ENCODE measurements around the gene RER1.

GRCh38 chr1:1943562-1943786 is 24.4 kb upstream of the TMEM52 start:
- RRBS, result 100% methylated on average over 1 of the region's 6 CpGs

DNA sequence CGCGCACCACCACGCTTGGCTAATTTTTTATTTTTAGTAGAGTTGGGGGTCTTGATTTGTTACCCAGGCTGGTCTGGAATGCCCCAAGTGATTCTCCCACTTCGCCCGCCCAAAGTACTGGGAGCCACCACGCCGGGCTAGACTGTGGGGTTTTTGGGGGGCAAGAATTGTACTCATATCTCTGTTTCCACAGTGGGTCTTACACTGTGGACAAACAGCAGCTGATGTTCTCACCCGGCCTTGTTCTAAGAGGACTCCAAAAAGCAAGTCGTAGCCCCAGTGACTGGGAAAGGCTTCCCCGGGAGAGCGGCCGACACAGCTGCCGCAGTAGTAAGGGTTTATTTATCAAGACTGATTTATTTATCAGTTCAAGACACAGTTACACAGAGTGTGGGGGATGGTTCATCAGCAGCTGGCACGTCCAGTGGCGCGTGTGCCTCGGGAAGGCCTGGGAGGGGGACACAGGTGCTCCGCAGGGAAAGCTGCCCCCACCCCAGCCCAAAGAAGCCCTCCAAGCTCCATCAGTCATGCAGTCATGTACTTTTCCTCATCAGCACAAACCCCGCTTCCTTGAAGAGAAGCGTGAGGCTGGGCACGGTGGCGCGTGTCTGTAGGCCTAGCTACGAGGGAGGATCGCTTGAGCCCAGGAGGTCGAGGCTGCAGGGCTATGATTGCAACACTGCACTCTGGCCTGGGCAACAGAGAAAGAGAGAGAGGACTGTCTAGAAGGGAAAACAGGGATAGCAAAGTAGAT is 53.0 kb downstream of the PRKCZ start:
- RRBS, result 64% methylated on average over 3 of the region's 26 CpGs

DNA sequence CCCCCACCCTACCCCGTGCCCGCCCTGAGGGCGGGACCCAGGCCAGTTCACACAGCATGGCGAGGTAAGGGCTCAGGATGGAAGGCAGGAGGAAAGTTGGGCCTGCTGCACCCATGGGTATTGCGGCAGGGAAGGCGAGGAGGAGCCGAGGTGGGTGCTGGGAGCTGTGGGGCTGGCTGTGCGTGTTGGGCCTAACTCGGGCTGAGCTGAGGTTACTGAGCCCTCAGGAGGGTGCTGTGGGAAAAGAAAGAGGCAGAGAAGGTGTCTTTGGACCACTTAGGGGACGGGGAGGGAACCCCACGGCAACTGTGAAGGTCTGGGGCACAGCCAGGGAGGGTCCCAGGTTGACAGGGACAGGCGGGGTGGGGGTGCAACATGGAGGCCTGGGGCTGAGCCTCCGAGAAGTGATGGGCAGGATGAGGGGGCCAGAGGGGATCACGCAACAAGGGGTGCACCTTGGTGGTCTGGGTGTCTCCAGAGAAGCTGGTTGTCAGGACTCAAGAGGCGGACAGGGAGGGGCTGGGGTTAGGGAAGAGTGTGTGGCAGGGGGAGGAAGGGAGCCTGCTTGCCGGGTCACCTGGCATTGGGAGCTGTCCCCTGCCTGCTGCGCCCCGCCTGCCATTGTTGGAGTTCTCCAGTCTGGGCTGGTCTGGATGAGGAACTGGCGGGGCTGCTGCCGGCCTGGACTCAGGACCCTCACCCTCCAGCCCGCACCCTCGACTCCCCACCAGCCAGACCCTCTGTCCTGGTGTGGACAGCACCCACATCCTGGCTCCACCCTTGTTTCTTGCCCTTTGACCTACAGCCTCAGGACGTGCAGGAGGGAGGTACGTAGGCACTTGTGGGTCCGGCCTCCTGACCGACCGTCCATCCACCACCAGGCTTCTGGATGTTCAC is 61.0 kb downstream of the PRKCZ start:
- RRBS, result no CpG with 5 or more reads among the region's 27 CpGs

- RRBS, result no CpG with 5 or more reads among the region's 26 CpGs
These were observed 369 bp downstream of the FAAP20 start for GRCh38 chr1:2194233-2194573.

- RRBS, result no CpG with 5 or more reads among the region's 18 CpGs
These were observed 13.4 kb upstream of the SKI start for GRCh38 chr1:2214582-2215170.

- RRBS, result 83% methylated on average over 3 of the region's 32 CpGs
These were observed 3.7 kb downstream of the SKI start for GRCh38 chr1:2231559-2232411.

DNA sequence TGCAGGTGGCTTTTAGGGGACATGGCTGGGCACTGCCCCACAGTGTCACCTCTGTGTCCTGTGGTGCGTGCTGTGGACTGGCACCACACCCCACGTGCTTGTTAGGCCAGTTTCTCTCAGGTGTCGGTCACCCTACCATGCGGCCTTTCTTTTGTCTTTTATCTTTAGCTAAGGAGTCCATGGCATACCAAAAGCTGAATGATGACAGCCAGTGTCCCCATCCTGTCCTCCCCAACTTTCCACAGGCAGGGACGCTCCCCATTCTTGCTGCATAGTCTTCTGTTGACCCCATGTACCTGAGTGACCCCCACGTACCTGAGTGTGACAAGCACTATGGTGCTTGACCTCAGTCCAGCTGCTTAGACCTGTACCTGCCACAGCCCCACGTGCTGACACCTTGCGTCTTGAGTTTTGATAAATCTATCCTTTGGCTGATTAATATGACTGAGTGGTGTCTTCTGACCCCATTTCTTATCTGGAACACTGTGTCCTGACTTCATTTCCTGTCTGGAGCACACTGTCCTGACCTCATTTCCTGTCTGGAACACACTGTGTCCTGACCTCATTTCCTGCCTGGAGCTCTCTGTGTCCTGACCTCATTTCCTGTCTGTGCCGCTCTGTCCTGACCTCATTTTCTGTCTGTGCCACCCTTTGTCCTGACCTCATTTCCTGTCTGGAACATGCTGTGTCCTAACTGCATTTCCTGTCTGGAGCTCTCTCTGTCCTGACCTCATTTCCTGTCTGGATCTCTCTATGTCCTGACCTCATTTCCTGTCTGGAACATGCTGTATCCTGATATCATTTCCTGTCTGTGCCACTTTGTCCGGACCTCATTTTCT is 27.0 kb downstream of the SKI start:
- RRBS, result 100% methylated on average over 1 of the region's 10 CpGs

- RRBS, result no CpG with 5 or more reads among the region's 11 CpGs
These were observed 37.9 kb downstream of the SKI start for GRCh38 chr1:2265834-2266571.

DNA sequence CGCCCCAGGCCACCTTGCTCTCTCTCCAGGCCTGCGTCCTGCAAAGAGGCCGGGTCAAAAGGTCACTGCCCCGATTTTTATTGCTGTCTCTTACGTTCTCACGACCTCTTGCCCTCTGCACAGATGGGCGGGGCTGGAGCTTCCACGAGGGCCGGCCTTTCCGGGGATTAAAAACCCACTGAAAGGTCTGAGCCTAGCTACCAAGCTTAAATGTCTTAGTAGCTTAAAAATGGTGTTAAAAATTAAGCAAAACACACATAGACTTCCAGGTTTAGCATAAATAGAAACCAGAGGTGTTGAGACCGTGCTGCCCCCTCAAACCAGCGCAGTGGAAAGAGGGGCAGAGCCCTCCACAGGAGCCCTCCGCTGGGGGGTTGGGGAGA is 43.9 kb downstream of the SKI start:
- RRBS, result no CpG with 5 or more reads among the region's 13 CpGs

DNA sequence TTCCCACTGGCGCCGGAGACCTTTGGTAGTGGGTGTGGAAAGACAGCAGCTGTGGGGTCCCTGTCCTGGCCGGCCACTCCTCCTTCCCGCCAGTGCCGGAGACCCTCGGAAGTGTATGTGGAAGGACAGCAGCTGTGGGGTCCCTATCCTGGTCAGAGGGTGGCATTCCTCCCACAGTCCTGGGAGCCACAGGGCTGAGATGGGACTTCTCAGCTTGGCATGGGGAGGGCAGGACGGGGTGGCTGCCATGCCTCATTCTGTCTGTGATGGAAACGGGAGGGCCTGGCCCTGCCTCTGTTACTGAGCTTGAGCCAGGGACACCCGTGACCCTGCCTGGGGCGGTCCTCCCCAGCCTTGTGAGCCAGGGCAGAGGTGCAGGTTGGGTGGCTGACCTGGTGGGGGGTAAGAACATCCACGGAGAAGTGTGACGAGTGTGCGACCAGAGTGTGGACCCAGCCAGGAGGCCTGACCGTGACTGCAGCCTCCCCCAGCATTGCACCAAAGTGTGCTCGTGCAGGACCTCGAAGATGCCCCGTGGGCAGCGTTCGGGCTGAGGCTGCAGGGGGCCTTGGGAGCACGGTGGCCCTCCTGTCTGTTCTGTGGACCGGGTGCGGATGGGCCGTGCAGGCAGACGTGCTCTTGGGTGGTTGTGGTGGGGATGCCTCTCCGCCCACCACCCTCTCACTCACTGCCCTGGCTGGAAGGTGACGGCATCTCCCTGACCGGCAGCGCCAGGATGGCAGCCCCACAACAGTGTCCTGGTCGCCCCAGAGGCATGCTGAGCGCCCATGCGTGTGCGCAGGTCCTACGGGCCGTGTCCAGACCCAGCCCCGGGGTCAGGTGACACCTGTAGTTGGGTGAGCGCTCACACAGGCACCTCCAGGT is 45.4 kb downstream of the SKI start:
- RRBS, result 97% methylated on average over 3 of the region's 36 CpGs

DNA sequence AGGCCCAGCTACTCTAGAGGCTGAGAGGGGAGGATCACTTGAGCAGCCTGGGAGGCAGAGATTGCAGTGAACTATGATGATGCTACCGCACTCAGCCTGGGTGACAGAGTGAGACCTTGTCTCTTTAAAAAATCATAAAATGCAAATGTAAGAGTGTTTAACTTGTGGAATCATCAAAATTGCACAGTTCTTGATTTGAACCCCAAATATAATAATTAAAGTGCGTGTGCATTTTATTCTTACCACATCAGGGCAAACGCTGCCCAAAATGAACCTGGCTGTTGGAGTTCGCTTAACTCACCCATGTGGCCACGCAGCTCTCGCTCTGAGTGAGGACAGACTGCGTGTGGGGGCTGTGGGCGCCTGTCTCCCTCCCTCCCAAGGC is 58.2 kb downstream of the SKI start:
- RRBS, result no CpG with 5 or more reads among the region's 8 CpGs

- RRBS, result no CpG with 5 or more reads among the region's 30 CpGs
These were observed 64.3 kb downstream of the SKI start for GRCh38 chr1:2292071-2293129.

- RRBS, result no CpG with 5 or more reads among the region's 18 CpGs
These were observed 79.5 kb downstream of the SKI start for GRCh38 chr1:2307568-2308028.

DNA sequence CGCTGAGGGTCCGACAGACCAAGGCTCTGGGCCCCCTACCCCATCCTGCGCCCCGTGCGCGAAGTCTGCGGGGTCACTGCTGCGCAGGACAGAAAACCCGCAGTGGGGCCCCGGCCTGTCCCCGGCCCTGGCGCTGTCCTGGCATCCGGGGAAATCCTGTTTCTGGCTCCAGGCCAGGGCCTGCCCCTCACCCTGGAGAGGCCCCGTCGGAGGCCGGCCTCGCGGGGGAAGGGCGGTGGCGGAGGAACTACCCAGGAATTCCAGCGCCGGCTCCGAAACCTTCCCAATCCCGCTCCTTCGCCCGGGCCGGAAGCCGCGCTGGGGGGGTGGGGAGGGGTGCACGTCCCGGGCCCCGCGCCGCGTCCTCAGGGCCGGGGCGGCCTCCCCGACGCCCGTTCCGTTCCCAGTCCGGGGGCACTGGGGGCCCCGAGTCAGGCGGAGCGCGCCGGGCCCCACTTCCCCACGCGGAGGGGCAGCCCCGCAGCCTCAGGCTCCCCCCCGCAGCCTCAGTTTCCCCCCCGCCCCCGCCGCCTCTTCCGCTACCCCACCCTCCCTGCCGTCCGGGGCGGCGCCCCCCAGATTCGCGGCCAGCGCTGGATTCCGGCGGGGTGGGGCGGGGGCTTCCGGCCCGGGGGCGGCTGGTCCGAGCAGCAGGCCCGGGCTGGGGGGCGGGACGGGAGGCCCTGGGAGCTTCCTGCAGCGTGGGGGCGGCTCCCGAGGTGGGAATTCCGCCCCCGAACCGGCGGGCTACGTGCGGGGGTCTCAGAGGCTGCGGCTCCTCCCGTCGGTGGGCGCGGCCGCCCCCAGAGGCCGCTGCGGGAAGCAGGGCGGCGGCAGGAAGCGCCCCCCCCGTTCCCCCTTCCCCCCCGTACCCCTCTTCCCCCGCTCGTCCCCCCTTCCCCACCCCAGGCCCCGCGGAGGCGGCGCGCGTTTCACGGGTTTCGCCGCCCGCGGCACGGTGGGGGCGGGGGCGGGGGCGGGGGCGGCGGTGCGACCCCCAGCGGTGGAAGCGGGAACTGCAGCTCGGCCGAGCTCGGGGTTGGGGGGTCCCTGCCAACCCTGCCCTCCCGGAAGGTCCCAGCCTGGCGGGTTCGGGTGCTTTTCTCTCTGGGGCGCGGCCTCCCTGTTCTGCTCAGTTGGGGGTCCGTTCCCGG is 76.7 kb downstream of the MORN1 start:
- RRBS, result 16% methylated on average over 45 of the region's 126 CpGs

DNA sequence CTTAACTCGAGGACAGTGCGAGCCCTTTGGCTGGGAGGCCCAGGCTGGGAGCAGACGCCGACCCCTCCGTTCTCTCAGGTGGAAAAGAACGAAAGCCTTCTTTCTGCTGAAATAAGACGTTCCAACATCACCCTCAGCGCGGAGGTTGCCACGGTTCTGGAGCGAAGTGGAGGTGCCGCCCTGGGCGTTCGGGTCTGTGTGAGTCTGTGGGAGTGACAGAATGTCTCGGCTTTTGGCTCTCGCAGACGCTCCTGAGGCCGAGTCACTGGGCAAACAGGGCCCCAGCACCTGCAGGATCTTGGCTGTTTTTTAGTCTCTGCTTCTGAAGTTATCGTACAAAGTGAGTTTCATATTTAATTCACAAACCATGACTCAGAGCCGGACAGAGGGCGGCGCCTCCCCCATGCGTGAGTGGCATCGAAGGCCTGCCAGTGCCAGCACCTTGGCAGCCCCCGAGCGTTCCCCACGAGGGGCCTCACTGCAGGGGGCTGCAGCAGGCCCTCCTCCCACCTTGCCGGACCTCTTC is 56.6 kb downstream of the MORN1 start:
- RRBS, result no CpG with 5 or more reads among the region's 28 CpGs

DNA sequence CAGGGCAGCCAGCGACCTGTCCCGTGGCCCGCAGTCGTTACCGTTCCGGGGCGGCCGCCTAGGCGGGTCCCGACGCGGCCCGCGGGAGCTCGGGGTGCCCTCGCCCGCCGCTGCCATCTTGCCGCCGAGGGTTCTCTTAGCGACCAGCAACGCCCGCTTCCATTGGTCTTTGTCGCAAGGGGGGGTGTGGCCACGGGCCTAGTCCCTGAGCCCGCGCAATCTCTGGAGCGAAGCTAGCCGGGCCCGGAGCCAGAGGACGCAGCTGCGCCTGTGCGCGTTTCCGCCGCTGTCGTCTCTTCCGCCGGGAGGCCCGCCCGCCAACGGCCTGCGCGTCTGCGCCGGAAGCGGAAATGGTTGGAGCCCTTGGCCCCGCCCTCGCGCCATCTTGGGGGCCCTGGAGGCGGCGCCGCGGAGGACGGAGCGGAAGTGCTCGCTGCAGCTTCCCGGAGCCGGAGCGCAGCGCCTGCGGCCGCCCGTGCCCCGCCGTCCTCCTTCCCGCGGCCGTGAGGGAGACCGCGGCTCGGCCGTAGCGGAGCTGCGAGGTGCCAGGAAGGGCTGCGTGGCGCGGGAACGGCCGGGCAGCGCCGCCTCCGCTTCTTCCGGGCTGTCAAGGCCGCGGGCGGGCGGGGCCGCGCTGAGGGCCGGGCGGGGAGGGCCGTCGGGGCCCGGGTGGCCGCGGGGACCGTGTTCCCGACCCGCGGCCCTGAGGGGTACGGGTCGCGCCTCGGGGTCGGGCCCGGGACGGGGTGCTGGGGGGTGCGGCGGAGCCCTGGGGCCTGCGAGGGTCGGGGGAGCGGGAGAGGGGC is at the start of gene RER1:
Gene RER1, plus strand, starts transcription at position 425 of the 806 bp plus-strand sequence.
- RRBS, result 3% methylated on average over 50 of the region's 113 CpGs

DNA sequence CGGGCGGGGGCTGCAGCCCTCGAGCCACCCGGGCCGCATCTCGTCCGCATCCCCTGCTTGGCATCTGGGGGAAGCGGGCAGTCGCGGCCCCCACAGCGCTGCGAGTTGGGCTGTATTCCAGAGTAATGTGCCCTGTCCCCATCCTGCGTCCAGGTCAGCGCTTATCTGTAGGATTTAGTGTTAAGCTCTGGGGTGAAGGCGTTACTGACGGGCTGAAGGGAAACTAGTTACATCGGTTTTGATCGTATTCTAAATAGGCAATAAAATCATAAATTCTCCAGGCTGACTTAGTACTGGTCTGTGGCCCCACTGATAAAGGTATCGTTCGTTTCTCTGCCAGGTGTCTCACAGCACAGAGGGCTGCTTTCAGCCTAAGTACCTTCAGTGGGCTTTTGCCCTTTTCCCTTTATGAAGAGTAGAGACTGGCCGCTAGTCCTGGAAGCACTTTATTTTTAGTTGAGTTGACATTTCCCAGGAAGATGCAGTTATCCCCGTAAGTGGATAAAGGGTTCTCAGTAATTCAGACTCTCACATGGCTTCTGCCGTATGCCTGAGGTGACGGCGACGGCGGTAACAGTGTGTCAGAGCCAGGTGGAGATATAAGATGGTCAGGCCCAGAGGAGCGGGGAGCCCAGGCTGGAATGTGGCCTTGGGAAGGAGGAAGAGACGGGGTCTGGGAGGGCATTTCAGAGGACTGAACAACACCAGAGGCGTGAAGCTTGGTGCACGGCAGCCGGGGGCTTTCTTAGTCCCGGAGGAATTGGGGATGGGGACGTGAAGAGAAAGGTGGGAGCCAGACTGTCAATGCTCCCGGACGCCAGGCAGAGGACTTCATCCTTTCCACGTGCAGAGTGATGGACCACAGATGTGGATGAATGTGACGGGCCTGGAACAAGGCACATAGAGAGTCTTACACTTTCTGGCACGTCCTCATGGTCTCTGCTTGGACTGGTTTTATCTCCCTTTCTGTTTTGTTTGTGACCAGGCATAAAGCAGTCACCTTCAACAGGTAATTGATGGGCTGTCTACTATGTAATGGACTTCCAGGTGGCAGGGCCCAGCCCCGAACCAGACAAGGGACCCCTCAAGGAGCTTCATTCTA is 933 bp downstream of the RER1 start:
- RRBS, result 11% methylated on average over 4 of the region's 40 CpGs

- RRBS, result no CpG with 5 or more reads among the region's 25 CpGs
These were observed 2.1 kb downstream of the RER1 start for GRCh38 chr1:2393325-2394581.

- RRBS, result 60% methylated on average over 10 of the region's 32 CpGs
These were observed 3.2 kb upstream of the PEX10 start for GRCh38 chr1:2415355-2416211.

GRCh38 chr1:2503598-2504523 is 22.5 kb downstream of the PANK4 start:
- RRBS, result 32% methylated on average over 17 of the region's 59 CpGs

Data from UCH-1 (cell line).